PFSK-1 (cell line): Measurements from ENCODE around the genes RBP5, CLSTN3, CLEC4C and CLEC4A.

- RRBS = no CpG with 5 or more reads among the region's 7 CpGs
These were observed 6.4 kb upstream of the C1RL start for GRCh38 chr12:7115319-7115847.

DNA sequence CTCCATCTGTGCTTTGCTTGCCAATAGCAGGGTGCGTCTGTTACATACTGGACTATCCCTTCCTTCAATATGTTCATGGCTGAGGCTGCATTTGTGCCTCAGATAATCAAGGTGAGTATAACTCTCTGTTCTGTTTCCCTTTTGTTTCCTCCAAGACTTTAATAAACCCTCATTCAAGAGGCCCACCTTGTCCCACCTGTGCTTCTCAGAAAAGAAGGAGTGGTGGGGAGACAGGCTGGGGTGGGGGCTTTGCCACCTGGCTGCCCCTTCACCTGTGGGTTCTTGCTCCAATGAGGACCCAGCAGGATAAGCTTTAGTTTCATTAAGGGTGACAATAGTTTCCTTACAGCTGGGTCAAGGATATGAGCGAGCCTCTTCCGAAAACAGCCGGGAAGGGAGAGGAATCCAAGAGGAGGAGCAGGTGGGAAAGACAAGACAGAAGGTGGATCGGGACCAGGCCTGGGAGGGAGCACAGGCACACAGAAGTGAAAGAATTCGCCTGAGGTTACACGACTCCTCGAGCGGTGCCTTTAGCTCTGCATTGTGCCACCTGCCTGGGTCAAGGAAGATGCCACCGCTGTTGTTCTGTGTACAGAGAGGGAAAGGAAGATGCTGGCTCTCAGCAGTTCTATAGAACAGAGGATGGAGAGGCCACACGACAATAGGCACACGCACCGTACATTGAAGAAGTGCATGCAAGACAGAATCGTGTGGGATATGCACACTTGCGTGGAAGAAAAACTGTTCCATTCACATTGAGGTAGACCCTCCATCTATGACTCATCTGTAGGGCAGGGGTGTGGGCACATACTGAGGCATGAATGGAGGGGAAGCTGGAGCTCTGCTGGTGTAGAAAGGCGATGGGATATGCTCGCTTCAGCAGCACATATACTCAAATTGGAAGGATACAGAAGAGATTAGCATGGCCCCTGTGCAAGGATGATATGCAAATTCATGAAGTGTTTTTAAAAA, 9.2 kb upstream of the C1RL start:
- RRBS = no CpG with 5 or more reads among the region's 17 CpGs

DNA sequence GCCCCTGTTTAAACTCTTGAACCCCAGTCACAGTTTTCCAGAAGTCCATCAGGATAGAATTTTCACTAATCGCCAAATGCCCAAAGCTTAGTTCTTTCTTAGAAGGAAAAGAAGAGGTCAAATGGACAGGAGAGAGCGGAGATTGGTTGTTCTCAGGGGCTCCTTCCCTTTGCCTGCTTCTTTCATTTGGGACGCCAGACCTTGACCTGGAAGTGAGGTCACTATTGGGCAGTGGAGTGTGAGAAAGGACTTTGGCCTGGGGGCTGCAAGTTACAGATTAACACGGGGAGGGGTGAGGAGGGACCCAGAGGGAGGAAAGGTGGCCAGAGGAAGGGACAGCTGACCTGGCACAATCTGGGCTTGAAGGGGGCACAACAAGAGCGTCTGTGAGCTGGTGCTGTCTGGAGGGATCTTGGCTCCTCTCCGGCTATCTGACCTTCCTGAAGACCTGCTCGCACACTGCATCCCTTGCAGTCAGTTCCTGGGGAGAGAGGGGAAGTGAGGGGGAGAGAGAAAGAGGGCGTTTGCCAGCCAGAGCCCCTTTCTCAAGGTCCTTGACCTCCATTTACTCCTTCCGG, 4.9 kb downstream of the RBP5 start:
- RRBS = no CpG with 5 or more reads among the region's 9 CpGs

DNA sequence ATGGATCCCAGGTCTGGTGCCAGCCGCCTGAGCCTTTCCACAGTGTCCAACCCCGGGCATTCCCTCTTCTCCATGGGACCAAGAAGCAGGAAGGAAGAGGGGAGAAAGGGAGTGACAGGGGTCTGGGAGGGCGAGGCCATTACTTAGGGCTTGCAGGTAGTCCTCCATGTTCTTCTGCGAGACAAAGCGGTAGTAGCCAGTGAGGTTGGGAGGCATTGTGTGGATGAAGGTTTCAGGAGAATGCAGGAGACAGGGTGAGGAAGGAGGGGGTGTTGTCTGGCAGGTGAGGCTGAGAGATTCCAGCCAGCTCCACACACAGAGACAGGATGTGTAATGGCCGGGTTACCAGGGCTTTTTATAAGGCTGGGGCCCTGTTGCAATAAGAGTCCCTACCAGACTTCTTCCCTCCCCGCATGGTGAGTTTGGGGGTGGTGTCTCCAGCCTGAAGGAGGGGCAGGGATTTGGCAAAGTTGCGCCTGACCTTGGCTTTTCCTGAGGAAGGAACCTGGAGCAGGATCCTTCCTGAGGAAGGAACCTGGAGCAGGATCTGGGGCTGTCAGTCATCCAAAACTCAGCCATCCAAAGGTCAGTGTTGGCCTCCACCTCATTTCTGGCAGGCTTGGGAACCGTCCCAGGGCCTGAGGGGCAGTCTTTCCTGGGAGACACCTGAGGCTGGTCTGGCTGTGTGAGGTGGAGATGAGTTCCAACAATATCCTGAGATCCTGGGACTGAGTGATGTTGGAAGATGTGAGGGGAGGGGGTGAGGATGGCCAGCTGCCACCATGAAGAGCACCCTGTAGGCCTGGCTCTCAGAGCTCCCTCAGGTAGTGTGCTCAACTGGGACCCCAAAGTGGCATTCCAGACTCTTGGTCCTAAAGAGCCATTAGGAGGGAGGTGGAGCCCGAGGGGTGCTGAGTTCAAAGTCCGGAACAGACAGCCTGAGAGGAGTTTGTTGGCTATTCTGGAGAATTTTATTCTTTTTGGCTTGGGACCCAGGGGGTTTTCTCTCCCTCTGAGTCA, at the start of gene RBP5:
TSS of gene RBP5 (minus strand) at position 330 of the 1,020 bp plus-strand sequence.
- RRBS = no CpG with 5 or more reads among the region's 11 CpGs

DNA sequence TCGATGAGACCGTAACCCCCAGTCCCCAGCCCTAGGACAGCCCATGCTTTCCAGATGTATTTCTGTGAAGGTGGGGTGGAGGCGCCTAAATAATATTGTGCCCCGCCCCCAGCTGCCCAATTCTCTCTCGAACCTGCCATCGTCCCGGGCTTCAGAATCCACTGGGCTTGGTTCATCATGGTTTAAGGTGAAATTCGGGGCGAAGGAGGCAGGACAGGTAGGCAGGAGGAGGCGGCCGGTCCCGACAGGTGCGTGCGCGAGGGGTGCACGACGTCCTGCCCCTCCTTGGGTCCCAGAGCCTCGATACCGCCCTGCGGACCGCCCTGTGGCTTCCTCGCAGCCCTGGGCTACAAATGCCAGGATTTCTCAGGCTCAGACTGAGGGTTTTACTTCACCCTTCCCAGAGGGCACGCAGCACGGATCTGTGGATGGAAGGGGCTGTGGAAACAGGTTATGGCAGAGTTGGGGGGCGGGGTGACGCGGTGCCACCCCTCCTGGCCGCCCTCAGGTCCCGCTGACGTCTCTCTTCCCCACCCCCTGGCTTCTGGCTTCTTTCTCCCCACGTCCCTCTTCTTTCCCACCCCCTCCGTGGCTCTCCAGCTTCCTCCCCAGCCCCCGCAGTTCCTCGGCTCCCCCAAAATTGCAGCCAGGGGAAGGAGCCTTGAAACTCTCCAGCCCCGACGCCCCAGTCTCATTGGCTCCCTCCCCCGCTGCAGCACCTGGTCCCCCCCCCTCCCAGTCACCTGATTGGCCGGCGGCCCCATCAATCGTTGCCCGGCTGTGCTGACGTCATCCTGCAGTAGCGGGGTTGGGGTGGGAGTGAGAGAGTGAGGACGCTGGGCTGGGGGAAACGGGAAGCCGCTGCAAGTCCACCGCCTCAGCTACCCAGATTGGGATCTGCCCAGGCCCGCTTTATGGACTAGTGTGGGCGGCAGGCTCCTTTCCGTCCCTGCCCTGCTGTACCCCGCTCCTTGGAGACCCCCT, at the start of gene CLSTN3:
TSS of gene CLSTN3 (plus strand) at position 792 of the 984 bp plus-strand sequence.
- RRBS = 17% methylated on average over 3 of the region's 51 CpGs

DNA sequence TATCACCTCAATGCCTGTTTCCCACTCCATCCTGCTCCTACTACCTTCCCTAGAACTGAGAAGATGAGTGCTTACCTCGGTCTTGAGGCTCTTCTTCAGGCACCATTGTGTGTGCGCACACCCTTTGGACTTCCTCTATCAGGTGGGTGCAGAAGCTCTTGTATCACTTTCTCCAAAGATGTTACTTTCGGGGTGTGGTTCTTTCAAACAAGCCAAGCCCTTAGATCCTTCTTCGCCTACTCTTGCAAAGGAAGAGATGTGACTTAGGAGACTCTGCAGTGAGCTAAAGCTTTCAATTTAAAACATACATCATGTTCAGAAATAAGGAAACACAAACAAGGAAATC, at the start of gene CLEC4C:
TSS of gene CLEC4C (minus strand) at position 133 of the 346 bp plus-strand sequence.
- RRBS = no CpG with 5 or more reads among the region's 4 CpGs

- RRBS = no CpG with 5 or more reads among the region's 8 CpGs
These were observed 6.9 kb downstream of the SLC2A3 start for GRCh38 chr12:7928825-7929761.

GRCh38 chr12:8081108-8081674, 883 bp upstream of the NECAP1 start:
- RRBS = no CpG with 5 or more reads among the region's 8 CpGs

DNA sequence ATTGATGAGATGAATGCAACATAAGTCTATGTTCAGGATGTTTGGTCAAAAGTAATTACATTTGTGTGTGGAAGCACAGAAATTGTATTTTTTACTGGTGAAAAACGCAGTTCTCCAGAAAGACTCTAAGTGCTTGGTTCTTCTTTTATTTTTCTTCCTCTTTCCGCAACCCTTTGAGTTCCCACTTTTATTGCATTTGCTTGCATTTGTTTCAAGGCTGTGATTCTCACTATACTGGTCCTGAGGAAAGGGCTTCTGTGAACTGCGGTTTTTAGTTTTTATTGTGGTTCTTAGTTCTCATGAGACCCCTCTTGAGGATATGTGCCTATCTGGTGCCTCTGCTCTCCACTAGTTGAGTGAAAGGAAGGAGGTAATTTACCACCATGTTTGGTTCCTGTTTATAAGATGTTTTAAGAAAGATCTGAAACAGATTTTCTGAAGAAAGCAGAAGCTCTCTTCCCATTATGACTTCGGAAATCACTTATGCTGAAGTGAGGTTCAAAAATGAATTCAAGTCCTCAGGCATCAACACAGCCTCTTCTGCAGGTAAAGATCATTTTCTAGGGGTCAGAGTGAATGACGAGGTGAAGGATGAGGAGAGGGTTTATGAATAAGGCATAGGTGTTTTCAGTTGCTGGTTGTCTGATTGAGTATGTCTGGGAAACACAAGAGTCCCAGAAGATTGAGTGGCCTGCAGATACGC, at the start of gene CLEC4A:
TSS of gene CLEC4A (plus strand) at position 203 of the 703 bp plus-strand sequence.
- RRBS = no CpG with 5 or more reads among the region's 6 CpGs

DNA sequence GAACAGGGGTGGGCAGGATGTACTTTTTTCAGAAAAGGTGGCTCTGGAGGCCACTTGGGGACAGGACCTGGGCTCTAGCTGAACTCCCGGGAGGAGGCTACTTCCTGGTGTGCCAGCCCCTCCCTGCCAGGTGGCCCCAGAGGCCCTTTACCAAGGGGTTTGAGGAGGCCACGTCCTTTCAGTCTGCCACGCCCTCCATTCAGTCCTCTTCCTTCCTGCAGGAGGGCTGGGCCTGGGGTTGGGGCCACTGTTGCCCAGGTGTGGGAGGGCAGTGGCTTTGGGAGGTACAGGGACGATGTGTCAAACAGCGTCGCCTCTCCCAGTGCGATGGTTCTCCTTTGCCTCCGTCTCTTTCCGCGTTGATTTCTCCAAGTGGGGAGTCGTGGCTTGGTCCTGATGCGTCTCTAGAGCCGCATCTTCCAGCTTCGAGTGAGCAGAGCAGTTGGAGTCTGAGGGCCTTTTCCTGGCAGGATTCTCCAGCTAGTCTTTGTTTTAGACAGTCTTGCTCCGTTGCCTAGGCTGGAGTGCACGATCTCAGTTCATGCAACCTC, 553 bp upstream of the FAM90A1 start:
- RRBS = no CpG with 5 or more reads among the region's 16 CpGs

GRCh38 chr12:8611103-8611591, 1.5 kb downstream of the AICDA start:
- RRBS = no CpG with 5 or more reads among the region's 5 CpGs

- RRBS = no CpG with 5 or more reads among the region's 1 CpG
These were observed 7.3 kb downstream of the KLRG1 start for GRCh38 chr12:8996549-8997193.

DNA sequence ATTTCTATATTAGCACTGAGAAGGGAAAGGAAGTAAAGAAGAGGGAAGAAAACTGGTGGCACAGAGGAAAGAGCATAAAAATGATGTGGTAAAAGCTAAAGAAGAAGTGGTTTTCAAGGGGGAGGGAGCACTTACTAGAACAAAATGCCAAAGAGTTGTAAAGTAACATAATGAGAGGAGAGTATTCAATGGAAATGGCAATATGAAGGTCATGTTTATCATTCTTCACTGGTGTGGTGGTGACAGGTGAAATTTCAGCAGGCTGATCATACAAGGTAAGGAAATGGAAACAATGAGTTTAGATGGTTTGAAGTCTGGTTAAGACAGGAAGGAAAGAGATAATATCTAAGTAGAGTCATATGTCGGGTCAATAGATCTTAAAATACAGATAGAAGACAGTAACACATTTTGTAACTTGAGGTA, 35.6 kb downstream of the KLRG1 start:
- RRBS = no CpG with 5 or more reads among the region's 1 CpG

DNA sequence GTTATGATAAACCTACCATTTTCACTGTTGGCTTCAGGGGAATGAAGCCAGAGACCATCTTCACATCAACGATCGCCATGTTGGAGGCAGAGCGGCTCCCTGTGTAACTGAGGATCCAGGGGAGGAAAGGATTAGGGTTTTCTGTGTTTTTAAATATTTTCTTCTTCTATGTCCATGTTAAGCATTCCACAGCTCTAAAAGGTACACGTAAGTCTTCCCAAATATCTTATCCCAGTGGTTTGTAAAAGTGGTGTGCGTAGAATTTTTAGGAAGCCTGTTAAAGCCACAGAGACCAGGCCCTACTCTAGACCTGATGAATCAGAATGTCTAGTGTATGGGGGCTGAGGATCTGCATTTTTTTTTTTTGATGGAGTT, 45.3 kb downstream of the A2M start:
- RRBS = no CpG with 5 or more reads among the region's 5 CpGs

DNA sequence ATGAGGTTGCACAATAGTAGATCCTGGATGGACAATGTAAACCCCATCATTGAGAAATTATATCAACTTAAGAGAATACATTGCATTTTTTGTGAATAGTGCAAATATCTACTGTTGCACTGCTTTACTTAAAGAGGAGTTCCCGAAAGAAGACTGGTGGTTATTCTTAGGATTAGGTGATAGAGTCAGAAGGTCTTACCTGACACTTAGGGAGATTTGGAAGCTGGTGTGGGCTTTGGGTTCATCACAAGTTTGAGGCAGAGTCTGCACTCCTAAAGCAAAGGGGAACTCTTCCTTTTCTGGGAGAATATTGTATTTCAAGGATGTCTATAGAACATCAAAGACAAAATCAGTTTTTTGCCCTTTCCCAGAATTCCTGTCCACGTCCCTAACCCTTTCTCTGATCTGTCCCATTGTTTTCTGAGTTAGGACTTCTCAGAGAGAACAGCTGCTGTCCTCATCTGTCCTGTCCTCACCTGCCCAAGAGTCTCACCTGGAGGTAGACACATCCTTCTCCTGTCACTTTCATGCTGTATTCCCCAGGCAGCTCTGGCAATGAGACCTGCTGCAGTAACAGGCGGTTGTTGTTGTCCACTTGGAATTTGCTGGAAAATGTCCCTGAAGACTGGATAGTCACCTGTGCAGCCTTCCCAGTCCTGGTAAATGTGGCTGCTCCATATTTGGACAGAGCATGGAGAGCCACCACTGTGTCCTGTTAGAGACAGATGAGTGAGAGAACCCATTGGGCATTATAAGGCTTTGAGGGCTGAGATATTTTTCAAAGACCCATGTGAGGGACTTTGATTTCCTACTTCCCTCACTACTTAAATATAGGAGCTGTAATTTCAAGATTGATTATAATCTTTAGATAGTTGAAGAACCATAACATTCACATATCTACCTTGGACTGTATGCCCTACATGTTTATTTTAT, 43.3 kb downstream of the A2M start:
- RRBS = no CpG with 5 or more reads among the region's 3 CpGs

GRCh38 chr12:9092537-9092736, 23.3 kb downstream of the A2M start:
- RRBS = no CpG with 5 or more reads among the region's 2 CpGs

DNA sequence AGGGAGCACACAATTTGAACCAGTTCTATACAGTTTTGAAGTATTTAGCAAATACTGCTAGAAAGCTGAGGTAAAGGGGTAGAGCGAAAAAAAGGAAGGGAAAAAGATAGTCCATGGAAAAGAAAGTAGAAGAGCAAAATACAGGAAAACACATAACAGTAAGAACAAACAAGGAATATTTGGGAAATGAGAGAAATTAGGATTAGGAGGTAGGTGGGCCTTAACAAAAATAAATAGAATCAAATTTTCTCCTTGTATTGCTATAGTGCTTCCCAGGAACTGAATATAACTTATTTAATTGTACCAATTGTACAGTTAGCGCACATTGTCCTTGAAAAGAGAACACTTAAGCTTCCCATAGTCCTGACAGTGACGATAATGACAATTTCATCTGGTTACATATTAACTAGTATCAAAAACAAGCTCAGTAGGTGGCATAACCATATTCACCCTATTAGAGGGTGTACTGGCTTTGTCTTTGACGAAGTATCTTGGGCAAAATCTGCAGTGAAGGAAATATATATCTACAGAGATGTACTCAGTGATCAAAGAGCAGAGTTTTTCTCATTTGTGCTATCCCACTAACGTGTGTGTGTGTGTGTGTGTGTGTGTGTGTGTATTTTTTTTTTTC, 4.7 kb upstream of the A2M start:
- RRBS = no CpG with 5 or more reads among the region's 5 CpGs

- RRBS = no CpG with 5 or more reads among the region's 3 CpGs
These were observed 16.2 kb upstream of the A2M start for GRCh38 chr12:9131650-9132644.

DNA sequence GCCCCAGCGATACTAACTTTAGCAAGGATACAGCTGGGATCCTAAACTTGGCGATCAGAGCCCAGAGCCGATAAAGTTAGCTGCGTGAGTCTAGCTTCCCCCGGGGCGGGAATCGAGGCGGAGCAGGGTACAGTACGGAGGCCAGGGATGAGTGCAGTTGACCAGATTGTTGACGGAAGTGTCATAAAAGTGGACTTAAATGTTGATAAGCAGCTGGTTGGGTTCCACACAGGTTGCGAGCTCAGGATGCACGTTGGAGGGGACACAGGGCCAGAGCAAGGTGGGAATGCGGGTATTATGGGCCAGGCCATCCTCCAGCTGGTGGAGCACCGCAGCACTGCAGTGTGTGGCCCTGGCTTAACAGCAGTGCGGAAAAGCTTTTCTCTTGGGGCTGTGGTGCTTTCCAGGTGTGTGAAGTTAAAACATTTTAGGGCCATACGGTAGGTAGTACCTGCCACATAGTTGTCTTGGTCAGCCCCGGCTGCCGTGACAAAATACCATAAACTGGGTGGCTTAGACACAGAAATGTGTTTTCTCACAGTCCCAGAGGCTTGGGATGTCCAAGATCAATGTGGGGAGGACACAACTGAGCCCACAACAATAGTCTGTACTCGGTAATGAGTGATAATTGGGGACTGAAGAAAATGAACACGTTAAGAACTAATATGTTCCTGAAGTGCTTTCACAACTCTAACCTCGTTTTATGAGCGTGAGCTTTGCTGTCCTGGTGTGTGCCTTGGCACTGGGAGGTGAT, 76.2 kb upstream of the PZP start:
- RRBS = no CpG with 5 or more reads among the region's 22 CpGs

DNA sequence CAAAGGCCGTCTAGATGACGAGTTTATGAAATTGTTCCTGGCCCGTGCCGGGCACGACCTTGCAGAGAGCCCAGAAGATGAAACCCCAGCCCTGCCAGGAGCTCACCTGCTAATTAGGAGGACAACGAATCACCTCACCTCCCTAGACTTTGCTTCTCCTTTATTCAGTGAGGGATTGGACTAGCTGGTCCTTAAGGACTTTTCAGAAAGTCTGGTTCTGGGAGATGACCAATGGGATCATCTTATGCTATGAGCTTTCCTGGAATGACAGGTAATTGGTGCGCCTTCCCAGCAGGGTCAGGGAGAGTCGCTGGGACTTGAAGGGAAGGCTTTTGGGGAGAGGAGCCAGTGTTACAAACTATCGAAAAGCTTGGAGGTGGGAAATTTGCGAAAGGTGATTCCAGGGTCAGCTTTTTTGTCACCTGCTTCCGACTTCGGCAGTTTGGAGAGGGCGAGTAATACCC, 159.1 kb downstream of the KLRB1 start:
- RRBS = no CpG with 5 or more reads among the region's 13 CpGs